Endometrial microvascular endothelial cells (primary cell): ENCODE measurements around a stretch of chr14.

GRCh38 chr14:92157546-92158200 is 35.9 kb downstream of the CPSF2 start:
- RAMPAGE, long total RNA, result no peak

- RAMPAGE, long total RNA, result no peak
These were observed 35.8 kb downstream of the RIN3 start for GRCh38 chr14:92549267-92549838.

DNA sequence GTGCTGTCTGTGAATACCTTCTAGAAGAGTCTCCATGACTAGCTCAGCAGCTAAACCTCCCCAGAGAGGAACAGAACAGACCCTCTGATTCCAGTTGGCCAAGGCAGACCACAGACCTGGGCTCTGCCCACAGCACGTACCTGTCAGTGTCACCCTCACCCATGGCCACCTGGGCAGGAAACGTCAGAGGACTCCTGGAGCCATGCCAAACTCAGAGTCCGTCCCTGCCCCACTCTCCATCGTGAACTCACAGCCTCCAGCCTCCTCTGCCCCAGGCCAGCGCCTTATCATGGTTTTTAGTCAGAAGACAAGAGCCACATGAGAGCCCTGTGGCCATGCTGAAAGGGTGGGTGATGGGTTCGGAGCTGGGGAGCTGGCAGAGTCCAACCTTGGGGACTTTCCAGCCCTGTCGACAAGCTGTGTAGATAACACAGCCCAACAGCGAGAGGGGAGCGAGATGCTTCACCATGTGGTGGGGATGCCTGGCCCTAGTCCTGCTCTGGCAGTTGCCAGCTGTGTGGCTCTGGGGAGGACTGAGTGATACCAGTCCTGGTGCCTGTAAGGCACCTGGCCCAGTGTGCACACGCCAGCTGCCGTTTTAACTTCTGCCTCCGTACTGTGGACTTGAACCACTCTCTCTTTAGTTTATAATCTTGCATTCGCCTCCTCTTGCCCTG is 55.0 kb downstream of the RIN3 start:
- RAMPAGE, long total RNA, result no peak

DNA sequence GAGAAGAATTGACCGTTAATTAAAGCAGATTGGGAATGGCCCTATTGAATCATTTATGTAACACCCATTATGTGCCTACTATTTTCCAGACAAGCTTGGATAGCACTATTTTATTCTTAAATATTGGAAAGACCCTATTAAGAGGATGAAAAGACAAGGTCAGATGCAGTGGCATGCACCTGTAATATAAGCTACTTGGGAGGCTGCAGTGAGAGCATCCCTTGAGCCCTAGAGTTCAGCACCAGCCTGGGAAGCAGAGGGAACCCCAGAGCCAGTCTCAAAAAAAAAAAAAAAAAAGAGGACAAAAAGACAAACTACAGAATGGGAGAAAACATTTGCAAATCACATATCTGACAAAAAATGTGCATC is 92.3 kb downstream of the RIN3 start:
- RAMPAGE, long total RNA, result no peak

GRCh38 chr14:92615292-92616214 is 102.0 kb downstream of the RIN3 start:
- RAMPAGE, long total RNA, result no peak

DNA sequence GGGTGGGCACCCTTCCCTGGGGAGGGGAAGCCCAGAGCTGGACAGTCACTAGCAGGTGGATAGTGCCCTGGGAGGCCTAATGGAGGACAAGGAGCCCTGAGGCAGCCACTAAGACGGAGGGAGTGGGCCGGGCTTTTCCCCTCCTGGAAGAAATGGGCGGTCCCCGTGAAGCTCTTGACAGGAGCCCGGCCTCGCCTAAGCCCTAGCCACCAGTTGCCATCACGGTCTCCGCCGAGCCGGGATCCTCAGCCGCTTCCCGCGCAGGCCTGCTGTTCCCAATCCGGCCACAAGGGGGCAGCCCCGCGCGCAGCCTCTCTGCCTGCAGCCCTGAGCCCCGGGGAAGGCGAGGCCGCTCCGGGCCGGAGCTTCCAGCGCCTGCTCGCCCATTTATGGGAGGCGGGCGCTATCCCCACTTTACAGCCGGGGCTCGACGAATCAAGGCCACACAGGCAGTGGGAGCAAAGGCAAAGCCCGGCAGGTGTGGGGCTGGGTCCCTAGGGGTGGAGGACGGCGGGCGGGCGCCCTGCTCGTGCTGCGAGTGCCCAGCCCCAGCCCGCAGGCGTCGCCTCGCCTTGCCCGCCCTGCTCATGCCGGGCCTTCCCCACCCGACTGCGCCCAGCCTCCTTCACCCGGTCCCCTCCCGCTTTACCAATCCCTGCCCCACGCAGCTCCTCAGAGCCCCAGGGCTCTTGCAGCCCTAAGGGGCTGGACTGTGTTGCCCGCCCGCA is 61.5 kb downstream of the LGMN start:
- RAMPAGE, long total RNA, result no peak

DNA sequence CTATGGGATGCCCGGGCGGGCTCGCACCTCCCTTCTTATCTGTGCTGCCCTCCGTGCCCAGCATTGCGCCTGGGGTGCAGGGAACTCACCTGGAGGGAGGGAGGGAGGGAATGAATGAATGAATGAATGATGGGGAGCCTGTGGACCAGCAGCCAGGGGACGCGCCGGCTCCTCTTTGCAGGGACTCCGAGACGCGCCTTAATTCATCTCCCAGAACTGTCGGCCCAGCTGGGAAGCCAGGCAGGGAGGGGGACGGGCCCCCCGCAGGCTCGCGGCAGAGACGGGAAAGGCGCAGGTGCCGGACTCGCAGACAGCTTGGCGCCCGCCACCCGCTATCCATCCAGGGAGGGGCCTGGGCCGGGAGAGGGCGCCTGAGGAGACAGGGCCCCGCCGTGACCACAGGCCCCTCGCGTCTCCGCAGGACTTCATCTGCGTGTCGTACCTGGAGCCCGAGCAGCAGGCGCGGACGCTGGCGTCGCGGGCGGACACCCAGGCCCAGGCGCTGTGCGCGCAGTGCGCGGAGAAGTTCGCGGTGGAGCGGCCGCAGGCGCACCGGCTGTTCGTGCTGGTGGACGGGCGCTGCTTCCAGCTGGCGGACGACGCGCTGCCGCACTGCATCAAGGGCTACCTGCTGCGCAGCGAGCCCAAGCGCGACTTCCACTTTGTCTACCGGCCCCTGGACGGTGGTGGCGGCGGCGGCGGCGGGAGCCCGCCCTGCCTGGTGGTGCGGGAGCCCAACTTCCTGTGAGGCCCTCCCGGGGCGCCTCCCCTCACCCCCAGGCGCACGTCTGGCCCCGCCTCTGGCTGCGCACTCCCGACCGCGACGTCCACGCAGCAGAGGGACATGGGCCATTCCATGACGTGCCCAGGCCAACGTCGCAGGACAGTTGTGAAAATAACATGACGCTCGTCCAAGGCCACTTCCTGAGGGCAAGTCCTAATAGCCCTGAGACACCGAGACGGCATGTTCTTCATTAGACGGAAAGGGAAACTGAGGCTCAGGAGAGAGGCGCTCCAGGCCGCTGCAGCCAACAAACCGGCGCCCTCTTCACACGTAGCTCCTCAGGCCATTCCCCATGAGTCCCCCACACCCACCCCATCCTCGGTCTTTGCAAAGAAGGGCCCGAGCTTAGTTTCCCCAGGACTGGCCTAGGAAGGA is 60.5 kb downstream of the LGMN start:
- RAMPAGE, long total RNA, result no peak

DNA sequence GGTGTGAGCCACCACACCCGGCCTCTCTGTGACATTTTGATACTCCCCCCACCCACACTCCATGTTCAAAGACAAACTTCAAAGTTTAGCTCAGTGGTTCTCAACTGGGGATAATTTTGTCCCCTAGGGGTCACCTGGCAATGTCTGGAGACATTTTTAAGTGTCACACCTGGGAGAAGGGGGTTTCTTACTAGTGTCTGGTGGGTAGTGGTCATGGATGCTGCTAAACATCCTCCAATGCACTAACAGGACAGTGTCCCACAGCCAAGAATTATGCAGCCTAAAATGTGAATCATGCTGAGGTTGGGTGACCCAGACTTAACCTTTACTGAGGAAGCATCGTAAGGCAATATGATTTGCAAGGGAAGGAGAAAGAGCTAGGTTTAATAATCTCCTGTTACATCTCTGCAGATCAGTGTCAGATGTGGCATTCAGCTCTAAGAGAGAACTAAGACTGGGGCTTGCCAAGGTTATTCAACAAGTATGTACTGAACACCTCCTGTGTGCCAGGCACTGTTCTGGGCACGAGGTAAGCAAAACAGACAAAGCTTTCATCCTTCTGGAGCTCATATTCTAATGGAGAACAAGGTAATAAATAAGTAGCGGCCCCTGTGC is 13.7 kb upstream of the GOLGA5 start:
- RAMPAGE, long total RNA, result no peak

DNA sequence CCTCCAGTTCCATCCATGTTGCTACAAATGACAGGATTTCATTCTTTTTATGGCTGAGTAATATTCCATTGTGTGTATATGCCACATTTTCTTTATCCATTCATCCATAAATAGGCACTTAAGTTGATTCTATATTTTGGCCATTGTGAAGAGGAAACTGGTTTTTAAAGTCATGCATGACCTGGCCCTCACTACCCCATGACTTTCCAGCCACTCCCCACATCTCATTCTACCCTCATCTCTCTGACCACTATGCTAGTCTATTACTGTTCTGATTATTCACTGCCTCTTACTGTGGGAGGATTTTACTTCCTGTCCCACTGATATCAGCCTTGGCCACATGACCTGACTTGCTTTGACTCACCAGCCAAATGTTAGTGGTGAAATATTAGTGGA is 52.2 kb downstream of the GOLGA5 start:
- RAMPAGE, long total RNA, result no peak

- RAMPAGE, long total RNA, result no peak
These were observed 545 bp upstream of the CHGA start for GRCh38 chr14:92922414-92922795.

- RAMPAGE, long total RNA, result no peak
These were observed 50.7 kb downstream of the CHGA start for GRCh38 chr14:92973647-92973986.

- RAMPAGE, long total RNA, result no peak
These were observed 61.9 kb downstream of the CHGA start for GRCh38 chr14:92984788-92985323.

GRCh38 chr14:93008282-93008773 is 85.4 kb downstream of the CHGA start:
- RAMPAGE, long total RNA, result no peak

DNA sequence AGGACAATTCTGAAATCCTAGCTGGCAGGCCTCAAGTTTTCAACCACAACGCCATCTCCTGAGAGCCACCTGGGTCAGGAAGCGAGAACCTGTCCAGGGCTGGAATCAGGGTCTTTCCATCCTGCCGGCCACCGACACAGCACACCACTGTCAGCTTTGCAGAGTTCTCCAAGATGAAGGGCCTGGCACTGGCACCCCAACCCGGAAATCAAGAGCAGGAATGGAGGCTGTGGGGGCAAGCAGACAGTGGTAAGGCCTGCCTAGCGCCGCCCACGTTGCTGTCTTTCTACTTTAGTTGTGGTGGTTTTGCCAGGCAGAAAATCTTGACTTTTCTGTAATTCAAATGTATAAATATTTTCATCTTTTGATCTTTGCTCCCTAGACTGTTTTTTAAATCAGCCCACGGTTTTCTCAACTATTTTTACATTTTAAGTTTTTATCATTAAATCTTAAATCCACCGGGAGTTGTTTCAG is 90.6 kb downstream of the ITPK1 start:
- RAMPAGE, long total RNA, result no peak

GRCh38 chr14:93039417-93040125 is 76.2 kb downstream of the ITPK1 start:
- RAMPAGE, long total RNA, result no peak

- RAMPAGE, long total RNA, result no peak
These were observed 61.7 kb downstream of the ITPK1 start for GRCh38 chr14:93053875-93054487.

- RAMPAGE, long total RNA, result no peak
These were observed 33.5 kb downstream of the ITPK1 start for GRCh38 chr14:93082056-93082738.

- RAMPAGE, long total RNA, result no peak
These were observed 12.1 kb downstream of the ITPK1 start for GRCh38 chr14:93103656-93104062.

DNA sequence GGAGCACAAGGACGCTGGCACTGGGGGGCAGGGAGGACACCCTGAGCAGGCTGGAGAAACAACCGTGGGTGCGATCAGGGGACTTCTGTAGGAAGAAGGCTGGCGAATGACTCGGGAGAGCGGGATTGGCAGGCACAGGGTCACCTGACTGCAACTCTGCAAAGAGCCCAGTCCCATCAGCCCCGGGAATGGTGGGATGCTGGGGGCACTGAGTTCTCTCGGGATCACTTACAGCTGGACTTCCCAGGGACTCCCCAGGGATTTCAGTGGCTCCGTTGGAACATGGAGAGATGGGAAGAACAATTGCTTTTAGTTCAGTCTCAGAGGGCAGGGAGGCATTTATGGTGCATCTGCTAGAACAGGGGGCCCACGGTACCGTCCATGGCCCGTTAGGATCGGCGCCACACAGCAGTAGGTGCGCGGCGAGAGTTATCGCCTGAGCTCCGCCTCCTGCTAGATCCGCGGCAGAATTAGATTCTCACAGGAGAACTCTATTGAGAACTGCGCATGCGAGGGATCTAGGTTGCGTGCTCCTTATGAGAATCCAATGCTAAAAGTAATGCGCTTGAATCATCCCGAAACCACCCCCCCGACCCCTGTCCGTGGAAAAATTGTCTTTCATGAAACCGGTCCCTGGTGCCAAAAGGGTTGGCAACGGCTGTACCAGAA is 24.4 kb downstream of the UBR7 start:
- RAMPAGE, long total RNA, result no peak

GRCh38 chr14:93753352-93753668 is 35.0 kb downstream of the PRIMA1 start:
- RAMPAGE, long total RNA, result no peak